K562 (cell line): ENCODE data around the genes GAD1 and ITGA6.

DNA sequence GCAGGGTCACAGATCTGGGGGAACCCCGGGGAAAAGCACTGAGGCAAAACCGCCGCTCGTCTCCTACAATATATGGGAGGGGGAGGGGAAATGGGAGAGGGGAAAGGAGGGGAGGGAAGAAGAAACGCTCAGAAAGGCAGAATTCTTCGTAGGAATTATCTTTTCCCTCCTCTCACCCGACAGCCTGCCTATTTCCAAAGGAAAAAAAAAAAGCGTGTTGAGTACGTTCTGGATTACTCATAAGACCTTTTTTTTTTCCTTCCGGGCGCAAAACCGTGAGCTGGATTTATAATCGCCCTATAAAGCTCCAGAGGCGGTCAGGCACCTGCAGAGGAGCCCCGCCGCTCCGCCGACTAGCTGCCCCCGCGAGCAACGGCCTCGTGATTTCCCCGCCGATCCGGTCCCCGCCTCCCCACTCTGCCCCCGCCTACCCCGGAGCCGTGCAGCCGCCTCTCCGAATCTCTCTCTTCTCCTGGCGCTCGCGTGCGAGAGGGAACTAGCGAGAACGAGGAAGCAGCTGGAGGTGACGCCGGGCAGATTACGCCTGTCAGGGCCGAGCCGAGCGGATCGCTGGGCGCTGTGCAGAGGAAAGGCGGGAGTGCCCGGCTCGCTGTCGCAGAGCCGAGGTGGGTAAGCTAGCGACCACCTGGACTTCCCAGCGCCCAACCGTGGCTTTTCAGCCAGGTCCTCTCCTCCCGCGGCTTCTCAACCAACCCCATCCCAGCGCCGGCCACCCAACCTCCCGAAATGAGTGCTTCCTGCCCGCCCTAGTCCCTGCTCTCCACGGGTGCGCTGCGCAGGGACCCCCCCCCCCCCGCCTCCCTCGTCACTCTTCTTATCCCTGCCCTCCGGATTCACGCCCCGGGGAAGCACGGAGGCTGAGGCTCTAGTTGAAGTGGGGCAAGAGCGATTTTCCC is at the start of gene GAD1:
Gene GAD1, plus strand, starts transcription at position 465 of the 917 bp plus-strand sequence.
- RAMPAGE, long total RNA = start-site peak on the plus strand centred at position 484 of the sequence, 42 bp wide, 270 and 101 reads in 2 replicates
- RRBS = 2% methylated on average over 15 of the region's 69 CpGs
PRO-cap:
- standard = bidirectional peak, plus-strand start at position 502 of the sequence, minus-strand start at position 359 of the sequence; bidirectional peak, plus-strand start at position 851 of the sequence, minus-strand start at position 749 of the sequence
- CoPRO, capped RNA only, 2 experiments = peak in 2 of 2 experiments; most common plus-strand start position 536 of the sequence (in 2); most common minus-strand start position 355 of the sequence (in 2)
- CoPRO, capped and uncapped RNA, 2 experiments = peak in 2 of 2 experiments; most common plus-strand start position 536 of the sequence (in 1); most common minus-strand start position 355 of the sequence (in 1)
- CoPRO, uncapped RNA only, 2 experiments = peak in 1 of 2 experiments; most common plus-strand start position 541 of the sequence (in 1); most common minus-strand start position 352 of the sequence (in 1)
CAGE:
- cytosol, long polyA plus RNA = no peak
- long polyA plus RNA = no peak
- nucleolus, long total RNA = no peak
- nucleus, long polyA plus RNA = no peak

GRCh38 chr2:171432882-171433630 is 734 bp downstream of the METTL8 start:
- RAMPAGE, long total RNA = no peak
- RRBS = no CpG with 5 or more reads among the region's 16 CpGs
PRO-cap:
- standard = unidirectional peak, plus-strand start at chr2:171433037; bidirectional peak, plus-strand start at chr2:171433479, minus-strand start at chr2:171433415
- CoPRO, capped RNA only, 2 experiments = no peak in any of the 2 experiments
- CoPRO, capped and uncapped RNA, 2 experiments = no peak in any of the 2 experiments
- CoPRO, uncapped RNA only, 2 experiments = no peak in any of the 2 experiments
CAGE:
- cytosol, long polyA plus RNA = no peak
- long polyA plus RNA = no peak
- nucleolus, long total RNA = no peak
- nucleus, long polyA plus RNA = no peak

DNA sequence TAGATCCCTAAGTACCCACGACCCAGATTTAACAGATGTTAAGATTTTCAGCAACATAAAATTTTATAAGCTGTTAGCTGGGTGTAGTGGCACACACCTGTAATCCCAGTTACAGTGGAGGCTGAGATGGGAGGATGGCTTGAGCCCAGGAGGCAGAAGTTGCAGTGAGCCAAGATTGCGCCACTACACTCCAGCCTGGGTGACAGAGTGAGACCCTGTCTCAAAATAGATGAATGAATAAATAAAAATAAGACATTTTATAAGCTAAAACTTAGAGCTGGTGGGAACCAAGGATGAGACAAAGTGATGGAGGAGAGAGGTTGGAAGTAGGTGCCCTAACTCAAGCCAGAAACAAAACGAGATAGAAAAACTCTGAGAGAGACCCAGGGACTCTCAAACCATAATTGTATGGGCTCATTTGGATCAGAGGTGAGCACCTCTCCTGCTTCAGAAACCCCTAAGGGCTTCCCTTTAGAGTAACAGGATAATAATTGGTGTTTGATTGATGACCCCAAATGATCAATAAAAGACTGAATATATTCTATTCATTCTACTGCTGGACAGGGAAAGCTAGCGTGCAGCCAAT is 12.6 kb downstream of the CYBRD1 start:
- RAMPAGE, long total RNA = no peak
- RRBS = no CpG with 5 or more reads among the region's 4 CpGs
PRO-cap:
- standard = no peak
- CoPRO, capped RNA only, 2 experiments = no peak in any of the 2 experiments
- CoPRO, capped and uncapped RNA, 2 experiments = no peak in any of the 2 experiments
- CoPRO, uncapped RNA only, 2 experiments = no peak in any of the 2 experiments
CAGE:
- cytosol, long polyA plus RNA = no peak
- long polyA plus RNA = no peak
- nucleolus, long total RNA = no peak
- nucleus, long polyA plus RNA = no peak

- RAMPAGE, long total RNA = no peak
- RRBS = no CpG with 5 or more reads among the region's 7 CpGs
PRO-cap:
- standard = no peak
- CoPRO, capped RNA only, 2 experiments = no peak in any of the 2 experiments
- CoPRO, capped and uncapped RNA, 2 experiments = no peak in any of the 2 experiments
- CoPRO, uncapped RNA only, 2 experiments = no peak in any of the 2 experiments
CAGE:
- cytosol, long polyA plus RNA = no peak
- long polyA plus RNA = no peak
- nucleolus, long total RNA = no peak
- nucleus, long polyA plus RNA = no peak
Observed at GRCh38 chr2:171699712-171700336, 12.6 kb downstream of the DYNC1I2 start.

DNA sequence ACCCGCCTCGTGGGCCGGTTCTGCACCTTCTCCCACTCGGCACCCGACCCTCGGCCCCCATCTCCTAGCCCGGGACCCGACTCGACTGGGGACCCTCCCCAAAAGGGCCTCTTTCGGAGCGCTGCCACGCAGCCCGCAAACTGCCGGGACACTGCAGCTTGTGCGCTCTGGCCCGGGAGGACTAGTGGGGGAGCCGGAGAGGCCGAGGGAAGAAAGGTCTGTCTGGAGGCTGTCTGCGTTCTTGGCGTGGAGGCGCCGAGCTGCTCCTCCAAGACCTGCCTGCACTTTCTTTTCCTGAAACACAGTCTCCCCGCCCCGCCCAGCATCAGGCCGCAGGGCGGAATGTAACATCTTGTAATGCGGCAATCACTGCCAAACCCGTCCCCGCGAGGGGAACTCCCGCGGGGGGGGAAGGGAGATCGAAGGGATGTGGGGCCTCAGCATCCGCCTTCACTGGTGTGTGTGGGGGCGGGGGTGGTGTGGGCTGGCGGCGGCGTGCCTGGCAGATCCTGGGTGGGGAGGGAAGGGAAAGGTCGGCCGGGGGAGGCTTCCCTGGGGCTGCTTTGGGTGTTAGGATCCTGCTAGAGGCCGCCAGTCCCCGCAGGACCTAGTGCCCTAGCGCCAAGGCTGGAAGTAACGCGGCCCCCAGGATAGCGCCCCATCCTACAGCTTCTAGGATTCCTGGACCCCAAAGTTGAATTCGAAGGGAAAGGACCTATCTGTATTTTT is 7.3 kb downstream of the DLX2 start:
- RAMPAGE, long total RNA = no peak
- RRBS = 94% methylated on average over 14 of the region's 47 CpGs
PRO-cap:
- standard = no peak
- CoPRO, capped RNA only, 2 experiments = no peak in any of the 2 experiments
- CoPRO, capped and uncapped RNA, 2 experiments = no peak in any of the 2 experiments
- CoPRO, uncapped RNA only, 2 experiments = no peak in any of the 2 experiments
CAGE:
- cytosol, long polyA plus RNA = no peak
- long polyA plus RNA = no peak
- nucleolus, long total RNA = no peak
- nucleus, long polyA plus RNA = no peak

GRCh38 chr2:172280636-172281190 is 146.7 kb upstream of the ITGA6 start:
- RAMPAGE, long total RNA = no peak
- RRBS = no CpG with 5 or more reads among the region's 4 CpGs
PRO-cap:
- standard = no peak
- CoPRO, capped RNA only, 2 experiments = no peak in any of the 2 experiments
- CoPRO, capped and uncapped RNA, 2 experiments = no peak in any of the 2 experiments
- CoPRO, uncapped RNA only, 2 experiments = no peak in any of the 2 experiments
CAGE:
- cytosol, long polyA plus RNA = no peak
- long polyA plus RNA = no peak
- nucleolus, long total RNA = no peak
- nucleus, long polyA plus RNA = no peak

DNA sequence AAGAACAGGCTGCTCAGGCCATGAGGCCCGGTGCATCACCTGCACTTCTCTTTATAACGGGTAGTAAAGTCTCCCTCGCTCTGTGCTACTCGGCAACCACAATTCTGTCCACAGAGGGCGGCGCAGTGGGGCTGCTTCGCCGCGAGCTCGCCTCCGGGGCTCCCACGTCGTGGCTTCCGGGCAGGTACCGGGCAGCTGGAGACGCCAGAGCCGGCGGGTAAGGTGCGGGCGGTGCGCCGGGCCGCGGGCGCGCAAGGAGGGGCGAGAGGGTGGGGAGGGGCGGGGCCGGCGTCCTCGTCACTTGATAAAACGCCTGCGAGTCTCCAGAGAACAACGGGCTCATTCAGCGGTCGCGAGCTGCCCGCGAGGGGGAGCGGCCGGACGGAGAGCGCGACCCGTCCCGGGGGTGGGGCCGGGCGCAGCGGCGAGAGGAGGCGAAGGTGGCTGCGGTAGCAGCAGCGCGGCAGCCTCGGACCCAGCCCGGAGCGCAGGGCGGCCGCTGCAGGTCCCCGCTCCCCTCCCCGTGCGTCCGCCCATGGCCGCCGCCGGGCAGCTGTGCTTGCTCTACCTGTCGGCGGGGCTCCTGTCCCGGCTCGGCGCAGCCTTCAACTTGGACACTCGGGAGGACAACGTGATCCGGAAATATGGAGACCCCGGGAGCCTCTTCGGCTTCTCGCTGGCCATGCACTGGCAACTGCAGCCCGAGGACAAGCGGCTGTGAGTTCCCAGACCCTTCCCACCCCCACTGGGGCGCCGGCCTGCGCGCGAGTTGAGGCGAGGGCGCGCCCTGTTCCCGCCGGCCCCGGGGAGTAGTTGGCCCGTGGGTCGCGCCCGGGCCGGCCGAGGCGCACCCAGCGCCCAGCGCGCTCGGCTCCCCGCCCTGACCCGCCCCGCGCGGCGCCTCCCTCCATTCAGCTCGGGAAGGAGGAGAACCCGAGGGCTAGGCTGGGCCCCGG is at the start of gene ITGA6:
Gene ITGA6, plus strand, starts transcription at position 333 of the 956 bp plus-strand sequence.
- RAMPAGE, long total RNA = no peak
- RRBS = 6% methylated on average over 56 of the region's 110 CpGs
PRO-cap:
- standard = unidirectional peak, plus-strand start at position 342 of the sequence
- CoPRO, capped RNA only, 2 experiments = no peak in any of the 2 experiments
- CoPRO, capped and uncapped RNA, 2 experiments = no peak in any of the 2 experiments
- CoPRO, uncapped RNA only, 2 experiments = no peak in any of the 2 experiments
CAGE:
- cytosol, long polyA plus RNA = no peak
- long polyA plus RNA = no peak
- nucleolus, long total RNA = no peak
- nucleus, long polyA plus RNA = no peak

DNA sequence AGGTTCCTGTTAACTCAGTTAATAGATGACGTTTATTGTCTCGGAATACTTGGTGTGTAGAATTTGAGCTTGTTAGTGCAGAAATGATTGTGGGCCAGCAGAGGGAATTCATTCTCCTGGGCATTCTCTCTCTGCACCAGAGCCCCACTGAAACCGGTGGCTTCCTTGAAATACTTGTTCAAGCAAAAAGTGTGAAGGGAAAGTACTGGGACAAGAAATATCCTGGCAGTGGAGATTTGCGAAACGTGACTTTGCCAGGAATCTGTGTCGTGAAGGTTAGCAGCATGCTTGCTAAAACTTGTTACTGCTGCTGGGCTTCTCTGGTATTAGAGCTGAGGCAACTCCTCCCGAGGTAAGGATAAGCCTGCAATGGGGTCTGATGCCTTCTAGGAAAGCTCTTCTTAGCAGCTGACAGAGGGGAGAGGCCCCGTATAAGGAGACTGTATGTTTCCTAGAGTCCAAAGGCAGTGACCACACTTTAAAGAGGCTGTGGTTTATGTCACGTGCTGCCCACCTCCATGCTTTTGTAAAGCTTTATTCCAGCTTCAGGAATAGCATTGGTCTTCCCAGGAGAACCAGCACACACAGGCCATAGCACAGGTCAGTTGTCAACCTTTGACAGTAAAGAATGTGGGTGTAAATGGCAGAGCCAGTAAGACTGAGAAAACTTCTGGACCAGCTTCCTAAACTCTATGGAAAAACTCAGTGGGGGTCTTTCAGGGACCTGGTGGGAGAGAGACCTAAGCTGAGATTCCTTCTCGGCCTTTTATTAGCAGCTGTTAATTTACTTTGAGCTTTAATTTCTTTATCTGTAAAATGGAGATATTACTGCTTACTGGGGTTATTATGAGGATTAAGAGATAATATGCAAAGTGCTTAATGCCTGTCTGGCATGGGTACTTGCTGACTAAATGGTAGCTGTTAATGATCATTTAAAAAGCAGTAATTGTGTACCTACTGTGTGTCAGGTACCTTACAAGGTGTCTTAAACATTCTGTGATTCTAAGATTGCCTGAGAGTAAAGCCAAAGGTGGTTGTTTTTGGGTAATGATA is 2.3 kb downstream of the ITGA6 start:
- RAMPAGE, long total RNA = no peak
- RRBS = no CpG with 5 or more reads among the region's 10 CpGs
PRO-cap:
- standard = no peak
- CoPRO, capped RNA only, 2 experiments = no peak in any of the 2 experiments
- CoPRO, capped and uncapped RNA, 2 experiments = no peak in any of the 2 experiments
- CoPRO, uncapped RNA only, 2 experiments = no peak in any of the 2 experiments
CAGE:
- cytosol, long polyA plus RNA = no peak
- long polyA plus RNA = no peak
- nucleolus, long total RNA = no peak
- nucleus, long polyA plus RNA = no peak

GRCh38 chr2:172430646-172431178 is 3.3 kb downstream of the ITGA6 start:
- RAMPAGE, long total RNA = no peak
- RRBS = no CpG with 5 or more reads among the region's 6 CpGs
PRO-cap:
- standard = no peak
- CoPRO, capped RNA only, 2 experiments = no peak in any of the 2 experiments
- CoPRO, capped and uncapped RNA, 2 experiments = no peak in any of the 2 experiments
- CoPRO, uncapped RNA only, 2 experiments = no peak in any of the 2 experiments
CAGE:
- cytosol, long polyA plus RNA = no peak
- long polyA plus RNA = no peak
- nucleolus, long total RNA = no peak
- nucleus, long polyA plus RNA = no peak

- RAMPAGE, long total RNA = no peak
- RRBS = no CpG with 5 or more reads among the region's 3 CpGs
PRO-cap:
- standard = no peak
- CoPRO, capped RNA only, 2 experiments = no peak in any of the 2 experiments
- CoPRO, capped and uncapped RNA, 2 experiments = no peak in any of the 2 experiments
- CoPRO, uncapped RNA only, 2 experiments = no peak in any of the 2 experiments
CAGE:
- cytosol, long polyA plus RNA = no peak
- long polyA plus RNA = no peak
- nucleolus, long total RNA = no peak
- nucleus, long polyA plus RNA = no peak
Observed at GRCh38 chr2:172437608-172438241, 10.3 kb downstream of the ITGA6 start.

GRCh38 chr2:172441952-172442671 is 14.7 kb downstream of the ITGA6 start:
- RAMPAGE, long total RNA = no peak
- RRBS = no CpG with 5 or more reads among the region's 9 CpGs
PRO-cap:
- standard = no peak
- CoPRO, capped RNA only, 2 experiments = no peak in any of the 2 experiments
- CoPRO, capped and uncapped RNA, 2 experiments = no peak in any of the 2 experiments
- CoPRO, uncapped RNA only, 2 experiments = no peak in any of the 2 experiments
CAGE:
- cytosol, long polyA plus RNA = no peak
- long polyA plus RNA = no peak
- nucleolus, long total RNA = no peak
- nucleus, long polyA plus RNA = no peak

- RAMPAGE, long total RNA = no peak
- RRBS = 2% methylated on average over 8 of the region's 20 CpGs
PRO-cap:
- standard = no peak
- CoPRO, capped RNA only, 2 experiments = no peak in any of the 2 experiments
- CoPRO, capped and uncapped RNA, 2 experiments = no peak in any of the 2 experiments
- CoPRO, uncapped RNA only, 2 experiments = no peak in any of the 2 experiments
CAGE:
- cytosol, long polyA plus RNA = no peak
- long polyA plus RNA = no peak
- nucleolus, long total RNA = no peak
- nucleus, long polyA plus RNA = no peak
Observed at GRCh38 chr2:172465507-172466040, 38.2 kb downstream of the ITGA6 start.

DNA sequence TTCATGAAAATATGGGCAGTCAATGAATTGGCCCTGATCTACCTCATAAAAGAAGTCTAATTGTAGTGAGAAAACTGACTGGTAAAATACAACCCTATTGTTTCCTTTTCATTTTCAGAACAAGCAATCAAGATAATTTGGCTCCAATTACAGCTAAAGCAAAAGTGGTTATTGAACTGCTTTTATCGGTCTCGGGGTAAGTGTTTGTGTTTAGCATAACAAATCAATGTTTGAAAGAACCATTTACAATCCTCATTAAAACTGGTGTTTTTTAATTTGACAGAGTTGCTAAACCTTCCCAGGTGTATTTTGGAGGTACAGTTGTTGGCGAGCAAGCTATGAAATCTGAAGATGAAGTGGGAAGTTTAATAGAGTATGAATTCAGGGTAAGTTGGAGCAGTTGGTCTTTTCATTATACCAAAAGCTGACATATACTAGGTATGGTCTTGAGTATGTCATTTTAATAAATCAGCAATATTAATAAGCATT is 60.5 kb downstream of the ITGA6 start:
- RAMPAGE, long total RNA = no peak
- RRBS = no CpG with 5 or more reads among the region's 3 CpGs
PRO-cap:
- standard = no peak
- CoPRO, capped RNA only, 2 experiments = no peak in any of the 2 experiments
- CoPRO, capped and uncapped RNA, 2 experiments = no peak in any of the 2 experiments
- CoPRO, uncapped RNA only, 2 experiments = no peak in any of the 2 experiments
CAGE:
- cytosol, long polyA plus RNA = no peak
- long polyA plus RNA = no peak
- nucleolus, long total RNA = no peak
- nucleus, long polyA plus RNA = no peak

- RAMPAGE, long total RNA = no peak
- RRBS = no CpG with 5 or more reads among the region's 6 CpGs
PRO-cap:
- standard = unidirectional peak, plus-strand start at chr2:172614436
- CoPRO, capped RNA only, 2 experiments = no peak in any of the 2 experiments
- CoPRO, capped and uncapped RNA, 2 experiments = no peak in any of the 2 experiments
- CoPRO, uncapped RNA only, 2 experiments = no peak in any of the 2 experiments
CAGE:
- cytosol, long polyA plus RNA = no peak
- long polyA plus RNA = no peak
- nucleolus, long total RNA = no peak
- nucleus, long polyA plus RNA = no peak
Observed at GRCh38 chr2:172614168-172614730, 58.4 kb downstream of the PDK1 start.

- RAMPAGE, long total RNA = no peak
- RRBS = no CpG with 5 or more reads among the region's 3 CpGs
PRO-cap:
- standard = no peak
- CoPRO, capped RNA only, 2 experiments = no peak in any of the 2 experiments
- CoPRO, capped and uncapped RNA, 2 experiments = no peak in any of the 2 experiments
- CoPRO, uncapped RNA only, 2 experiments = no peak in any of the 2 experiments
CAGE:
- cytosol, long polyA plus RNA = no peak
- long polyA plus RNA = no peak
- nucleolus, long total RNA = no peak
- nucleus, long polyA plus RNA = no peak
Observed at GRCh38 chr2:172692892-172693600, 42.6 kb upstream of the RAPGEF4 start.

DNA sequence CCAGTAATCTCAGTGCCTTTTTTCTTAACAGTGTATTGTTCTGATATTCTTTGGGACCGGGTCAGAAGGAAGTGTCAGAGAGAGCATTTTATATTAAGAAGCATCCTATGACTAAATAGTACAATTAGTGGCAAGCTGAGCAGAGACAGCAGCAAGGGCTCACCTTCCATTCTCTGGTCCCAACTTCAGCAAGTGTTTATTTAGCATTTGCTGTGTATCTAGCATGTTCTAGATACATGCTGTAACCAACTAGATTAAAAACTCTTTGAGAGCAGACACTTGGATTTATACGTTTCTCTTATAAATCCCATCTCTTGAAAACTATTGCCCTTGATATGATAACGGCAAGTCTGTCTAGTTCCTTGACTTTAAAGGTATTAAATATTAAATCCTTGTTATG is 126.6 kb downstream of the RAPGEF4 start:
- RAMPAGE, long total RNA = no peak
- RRBS = no CpG with 5 or more reads among the region's 3 CpGs
PRO-cap:
- standard = no peak
- CoPRO, capped RNA only, 2 experiments = no peak in any of the 2 experiments
- CoPRO, capped and uncapped RNA, 2 experiments = no peak in any of the 2 experiments
- CoPRO, uncapped RNA only, 2 experiments = no peak in any of the 2 experiments
CAGE:
- cytosol, long polyA plus RNA = no peak
- long polyA plus RNA = no peak
- nucleolus, long total RNA = no peak
- nucleus, long polyA plus RNA = no peak

DNA sequence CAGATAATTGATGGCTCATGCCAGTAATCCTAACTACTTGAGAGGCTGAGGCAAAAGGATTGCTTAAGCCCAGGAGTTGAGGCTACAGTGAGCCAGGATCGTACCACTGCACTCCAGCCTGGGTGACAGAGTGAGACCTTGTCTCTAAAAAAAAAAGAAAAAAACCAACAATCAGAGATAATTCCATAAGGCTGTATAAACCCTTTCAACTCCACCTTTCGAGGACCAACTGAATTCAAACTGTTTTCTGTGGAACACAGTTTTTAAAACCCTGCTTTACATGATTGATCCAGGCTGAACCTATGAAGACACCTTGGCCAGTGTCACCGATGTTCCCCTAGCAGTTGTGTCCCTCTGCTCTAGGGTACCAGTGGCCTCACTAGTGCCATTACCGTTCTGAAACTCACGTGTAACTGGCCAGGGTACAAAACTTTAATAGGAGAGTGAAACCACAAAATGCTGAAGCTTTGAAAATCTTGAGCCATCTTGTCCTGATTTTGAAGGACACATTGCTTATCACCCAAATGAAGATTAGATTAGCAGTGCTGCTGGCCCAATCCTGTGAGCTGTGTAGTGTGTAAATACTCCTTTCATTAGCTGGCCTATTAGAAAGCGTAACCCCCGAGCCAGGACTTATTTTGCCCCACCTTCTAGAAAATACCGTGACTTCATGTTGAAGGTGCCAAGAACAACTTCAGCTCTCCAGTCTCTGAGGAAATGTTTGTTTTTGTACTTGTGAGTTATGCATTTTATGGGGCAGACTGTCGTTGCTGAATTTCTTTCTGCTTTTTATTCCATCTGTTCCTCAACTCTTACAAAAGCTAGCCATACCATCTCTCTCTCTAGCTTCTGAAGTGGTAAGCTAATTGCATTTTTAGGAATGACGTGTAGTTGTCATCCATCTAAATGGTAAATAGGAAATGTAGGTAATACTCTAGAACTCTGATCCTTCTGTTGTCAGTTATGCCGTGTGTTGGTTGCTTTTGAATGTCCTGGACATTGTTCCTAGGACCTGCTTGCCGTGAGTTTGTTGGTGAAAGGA is 147.8 kb upstream of the MAP3K20 start:
- RAMPAGE, long total RNA = no peak
- RRBS = no CpG with 5 or more reads among the region's 12 CpGs
PRO-cap:
- standard = no peak
- CoPRO, capped RNA only, 2 experiments = no peak in any of the 2 experiments
- CoPRO, capped and uncapped RNA, 2 experiments = no peak in any of the 2 experiments
- CoPRO, uncapped RNA only, 2 experiments = no peak in any of the 2 experiments
CAGE:
- cytosol, long polyA plus RNA = no peak
- long polyA plus RNA = no peak
- nucleolus, long total RNA = no peak
- nucleus, long polyA plus RNA = no peak